ENCODE data around the genes TRAF6 and EXT2.

- RAMPAGE, long total RNA, result no peak
- RRBS, result no CpG with 5 or more reads among the region's 6 CpGs
These were observed 68.5 kb downstream of the PRR5L start for GRCh38 chr11:36364478-36365069.

- RAMPAGE, long total RNA, result start-site peak on the minus strand at chr11:36510251-36510292, 76 and 47 reads in 2 replicates
- RRBS, result under 1% methylated on average over 9 of the region's 42 CpGs
These were observed at the start of gene TRAF6 for GRCh38 chr11:36510202-36511006. Gene TRAF6 (minus strand): TSS chr11:36510272.

DNA sequence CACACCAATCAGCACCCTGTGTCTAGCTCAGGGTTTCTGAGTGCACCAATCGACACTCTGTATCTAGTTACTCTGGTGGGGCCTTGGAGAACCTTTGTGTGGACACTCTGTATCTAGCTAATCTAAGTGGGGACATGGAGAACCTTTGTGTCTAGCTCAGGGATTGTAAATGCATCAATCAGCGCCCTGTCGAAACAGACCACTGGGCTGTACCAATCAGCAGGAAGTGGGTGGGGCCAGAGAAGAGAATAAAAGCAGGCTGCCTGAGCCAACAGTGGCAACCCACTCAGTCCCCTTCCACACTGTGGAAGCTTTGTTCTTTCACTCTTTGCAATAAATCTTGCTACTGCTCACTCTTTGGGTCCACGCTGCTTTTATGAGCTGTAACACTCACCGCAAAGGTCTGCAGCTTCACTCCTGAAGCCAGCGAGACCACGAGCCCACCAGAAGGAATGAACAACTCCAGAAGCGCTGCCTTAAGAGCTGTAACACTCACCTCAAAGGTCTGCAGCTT lies 437.0 kb upstream of the API5 start:
- RAMPAGE, long total RNA, result no peak
- RRBS, result no CpG with 5 or more reads among the region's 8 CpGs

DNA sequence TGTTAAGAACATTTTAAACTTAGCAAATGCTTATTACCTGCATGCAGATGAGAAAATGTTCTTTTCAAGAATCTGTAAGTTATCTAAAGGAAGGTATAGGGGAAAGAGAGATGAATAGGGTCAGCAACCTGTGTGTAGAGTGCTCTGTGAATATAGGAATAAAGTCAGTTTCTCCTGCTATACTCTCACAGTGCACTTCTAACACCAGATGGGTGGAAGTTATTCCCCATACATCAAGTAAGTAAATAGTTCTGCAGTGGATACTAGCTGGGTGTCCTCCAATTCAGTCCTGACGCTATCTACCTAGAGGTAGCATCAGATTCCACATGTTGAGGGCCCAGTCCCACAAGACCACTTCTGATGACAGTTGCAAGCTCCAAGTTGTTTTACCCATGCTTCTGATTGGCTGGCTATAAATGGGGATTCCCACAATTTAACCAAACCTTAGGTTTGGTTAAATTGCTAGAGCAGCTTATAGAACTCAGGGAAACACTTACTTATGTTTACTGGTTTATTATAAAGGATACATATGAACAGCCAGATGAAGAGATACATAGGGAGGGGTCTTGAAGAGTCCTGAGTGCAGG lies 20.3 kb downstream of the API5 start:
- RAMPAGE, long total RNA, result no peak
- RRBS, result no CpG with 5 or more reads among the region's 1 CpG

GRCh38 chr11:43687158-43687807 lies 6.7 kb downstream of the HSD17B12 start:
- RAMPAGE, long total RNA, result no peak
- RRBS, result no CpG with 5 or more reads among the region's 4 CpGs

DNA sequence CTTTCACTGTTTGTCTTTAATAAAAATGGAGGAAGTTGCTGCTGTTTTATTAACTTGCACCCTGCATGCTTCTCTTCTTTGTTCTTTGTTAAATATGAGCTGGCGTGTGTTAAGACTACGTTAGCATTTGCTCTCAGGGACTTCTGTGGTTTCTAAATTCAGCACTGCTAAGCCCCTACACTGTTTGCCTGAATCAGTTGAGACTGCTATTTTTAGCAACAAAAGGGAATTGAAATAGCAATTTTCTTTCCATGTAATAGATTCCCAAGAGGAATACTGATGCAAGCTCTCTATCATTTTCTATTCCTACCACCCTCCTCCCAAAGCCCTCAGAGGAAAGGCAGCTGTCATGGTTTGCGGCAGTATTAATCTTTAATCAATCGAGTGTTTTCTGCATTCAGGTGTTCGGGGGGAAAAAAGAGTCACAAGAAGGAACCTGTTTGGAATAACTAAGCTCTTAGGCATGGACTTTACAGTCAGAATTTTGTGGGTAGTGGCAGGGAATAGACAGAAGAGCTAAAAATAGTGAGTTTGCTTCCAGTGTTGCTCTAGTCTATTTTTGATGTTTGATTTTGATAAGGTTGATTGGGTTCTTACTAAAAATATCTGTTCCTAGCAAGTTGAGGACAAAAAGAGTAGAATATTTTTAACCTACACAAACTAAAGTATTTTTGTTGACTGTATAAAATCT lies 56.3 kb downstream of the HSD17B12 start:
- RAMPAGE, long total RNA, result no peak
- RRBS, result no CpG with 5 or more reads among the region's 5 CpGs

DNA sequence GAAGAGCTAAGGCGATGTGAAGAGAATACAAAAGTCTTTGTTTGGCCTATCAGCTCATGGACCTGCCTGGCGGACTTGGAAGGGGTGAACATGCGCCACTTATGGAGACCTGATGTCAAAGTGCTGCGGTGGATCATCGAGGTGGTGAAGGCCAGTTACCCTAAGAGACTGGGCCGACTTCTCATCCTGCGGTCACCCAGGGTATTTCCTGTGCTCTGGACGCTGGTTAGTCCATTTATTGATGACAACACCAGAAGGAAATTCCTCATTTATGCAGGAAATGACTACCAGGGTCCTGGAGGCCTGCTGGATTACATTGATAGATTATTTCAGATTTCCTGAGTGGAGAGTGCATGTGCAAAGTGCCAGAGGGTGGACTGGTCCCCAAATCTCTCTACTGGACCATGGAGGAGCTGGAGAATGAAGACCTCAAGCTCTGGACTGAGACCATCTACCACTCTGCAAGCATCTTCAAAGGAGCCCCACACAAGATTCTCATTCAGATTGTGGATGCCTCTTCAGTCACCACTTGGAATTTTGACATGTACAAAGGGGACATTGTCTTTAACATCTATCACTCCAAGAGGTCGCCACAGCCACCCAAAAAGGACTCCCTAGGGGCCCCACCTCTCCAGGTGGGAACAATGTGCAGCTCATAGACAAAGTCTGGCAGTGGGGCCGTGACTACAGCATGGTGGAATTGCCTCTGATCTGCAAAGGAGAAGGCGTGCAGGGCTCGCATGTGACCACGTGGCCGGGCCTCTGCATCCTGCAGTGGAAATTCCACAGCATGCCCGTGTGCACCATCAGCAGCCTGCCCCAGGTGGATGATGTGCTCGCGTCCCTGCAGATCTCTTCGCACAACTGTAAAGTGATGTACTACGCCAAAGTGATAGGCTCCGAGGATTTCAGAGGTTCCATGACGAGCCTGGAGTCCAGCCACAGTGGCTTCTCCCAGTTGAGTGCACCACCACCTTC lies 18.2 kb downstream of the ALKBH3 start:
- RAMPAGE, long total RNA, result no peak
- RRBS, result no CpG with 5 or more reads among the region's 21 CpGs

- RAMPAGE, long total RNA, result no peak
- RRBS, result no CpG with 5 or more reads among the region's 10 CpGs
These were observed 4.7 kb downstream of the C11orf96 start for GRCh38 chr11:43946978-43947697.

- RAMPAGE, long total RNA, result no peak
- RRBS, result 2% methylated on average over 45 of the region's 92 CpGs
These were observed at the start of gene EXT2 for GRCh38 chr11:44095372-44096411. Gene EXT2 (plus strand): TSS chr11:44095678.

DNA sequence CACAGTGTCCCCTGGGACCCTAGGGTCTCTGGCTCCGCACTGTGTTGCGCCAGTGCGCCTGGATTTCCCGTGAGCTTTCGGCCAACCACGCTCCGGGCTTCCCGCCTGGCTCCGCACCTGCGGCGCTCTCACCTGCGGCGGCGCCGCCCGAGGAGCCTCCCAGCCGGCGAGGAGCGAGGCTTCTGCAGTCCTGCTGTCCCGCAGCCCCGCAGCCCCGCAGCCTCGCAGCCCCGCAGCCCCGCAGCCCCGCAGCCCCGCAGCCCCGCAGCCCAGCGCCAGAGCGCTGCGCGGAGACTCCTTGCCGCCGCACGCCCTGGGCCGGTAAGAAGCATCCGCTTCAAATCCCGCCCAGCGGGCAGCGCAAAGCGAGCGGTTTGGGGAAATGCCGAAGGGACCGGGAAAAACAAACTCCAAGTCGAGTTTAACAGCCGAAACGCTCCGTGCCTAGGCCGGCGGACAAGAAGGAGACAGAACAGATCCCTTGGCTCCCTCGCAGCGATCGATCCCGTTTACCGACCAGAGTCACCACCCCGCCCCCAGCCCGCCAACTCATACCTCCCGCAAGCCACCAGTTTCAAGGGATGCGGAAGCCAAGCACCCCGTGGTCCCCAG lies 875 bp downstream of the ALX4 start:
- RAMPAGE, long total RNA, result no peak
- RRBS, result 6% methylated on average over 21 of the region's 60 CpGs

GRCh38 chr11:44530414-44530613 lies 35.1 kb upstream of the CD82 start:
- RAMPAGE, long total RNA, result no peak
- RRBS, result no CpG with 5 or more reads among the region's 2 CpGs

DNA sequence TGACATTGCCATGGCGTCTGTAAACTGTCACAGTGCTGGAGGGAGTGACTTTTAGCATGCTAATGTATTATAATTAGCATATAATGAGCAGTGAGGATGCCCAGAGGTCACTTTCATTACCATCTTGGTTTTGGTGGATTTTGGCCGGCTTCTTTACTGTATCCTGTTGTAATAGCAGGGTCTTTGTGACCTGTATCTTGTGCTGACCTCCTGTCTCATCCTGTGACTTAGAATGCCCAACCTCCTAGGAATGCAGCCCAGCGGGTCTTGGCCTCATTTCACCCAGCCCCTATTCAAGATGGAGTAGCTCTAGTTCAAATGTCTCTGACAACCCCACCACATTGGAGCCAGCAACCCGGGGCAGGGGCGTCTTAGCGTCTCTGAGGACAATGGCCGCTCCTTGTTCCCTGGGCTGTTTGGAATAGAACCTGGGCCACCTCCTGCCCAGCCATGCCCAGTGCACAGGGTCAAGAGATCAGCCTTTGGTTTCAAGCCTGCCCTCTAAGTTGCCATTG lies 34.8 kb upstream of the CD82 start:
- RAMPAGE, long total RNA, result no peak
- RRBS, result no CpG with 5 or more reads among the region's 7 CpGs

DNA sequence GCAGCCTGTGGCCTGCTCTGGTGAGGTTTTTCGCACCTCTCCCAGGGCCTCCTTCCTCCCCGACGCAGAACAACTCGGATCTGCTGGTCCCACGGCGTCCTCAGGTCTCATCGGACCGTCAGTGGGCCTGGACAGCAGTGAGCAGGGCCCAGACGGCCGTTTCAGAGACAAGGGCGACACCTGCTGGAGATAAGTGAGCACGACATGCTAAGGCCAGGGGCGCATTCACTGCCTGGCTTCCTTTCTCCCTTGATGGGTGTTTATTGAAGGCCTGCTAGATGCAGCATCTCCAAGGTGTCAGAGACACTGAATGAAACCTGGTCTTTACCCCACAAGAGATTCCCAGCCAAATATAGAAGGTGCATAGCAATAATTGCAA lies 27.0 kb upstream of the CD82 start:
- RAMPAGE, long total RNA, result no peak
- RRBS, result no CpG with 5 or more reads among the region's 13 CpGs

DNA sequence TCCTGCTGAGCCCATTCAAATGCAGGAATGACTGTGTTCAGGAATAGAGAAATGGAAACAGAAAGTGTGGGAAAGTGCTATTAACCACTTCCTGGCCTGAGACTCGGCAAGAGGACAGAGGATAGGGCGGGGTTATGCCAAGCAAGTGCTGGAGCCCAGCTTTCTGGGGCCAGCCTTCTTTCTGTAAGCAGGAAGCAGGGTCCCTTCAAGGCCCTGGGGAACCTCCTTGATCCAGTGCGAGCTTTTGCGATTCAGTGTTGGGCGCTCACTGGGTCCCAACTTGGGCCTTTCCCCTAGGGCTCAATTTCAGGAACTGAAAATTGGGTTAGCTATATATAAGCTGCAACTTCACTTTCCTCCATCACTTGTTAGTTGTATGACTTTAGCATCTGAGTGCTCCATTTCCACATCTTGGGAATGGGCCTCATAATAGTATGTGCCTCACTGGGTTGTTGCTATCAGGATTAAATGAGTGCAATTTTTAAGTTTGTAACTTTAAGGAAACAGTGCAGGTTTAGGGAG lies 5.9 kb upstream of the CD82 start:
- RAMPAGE, long total RNA, result no peak
- RRBS, result no CpG with 5 or more reads among the region's 5 CpGs

DNA sequence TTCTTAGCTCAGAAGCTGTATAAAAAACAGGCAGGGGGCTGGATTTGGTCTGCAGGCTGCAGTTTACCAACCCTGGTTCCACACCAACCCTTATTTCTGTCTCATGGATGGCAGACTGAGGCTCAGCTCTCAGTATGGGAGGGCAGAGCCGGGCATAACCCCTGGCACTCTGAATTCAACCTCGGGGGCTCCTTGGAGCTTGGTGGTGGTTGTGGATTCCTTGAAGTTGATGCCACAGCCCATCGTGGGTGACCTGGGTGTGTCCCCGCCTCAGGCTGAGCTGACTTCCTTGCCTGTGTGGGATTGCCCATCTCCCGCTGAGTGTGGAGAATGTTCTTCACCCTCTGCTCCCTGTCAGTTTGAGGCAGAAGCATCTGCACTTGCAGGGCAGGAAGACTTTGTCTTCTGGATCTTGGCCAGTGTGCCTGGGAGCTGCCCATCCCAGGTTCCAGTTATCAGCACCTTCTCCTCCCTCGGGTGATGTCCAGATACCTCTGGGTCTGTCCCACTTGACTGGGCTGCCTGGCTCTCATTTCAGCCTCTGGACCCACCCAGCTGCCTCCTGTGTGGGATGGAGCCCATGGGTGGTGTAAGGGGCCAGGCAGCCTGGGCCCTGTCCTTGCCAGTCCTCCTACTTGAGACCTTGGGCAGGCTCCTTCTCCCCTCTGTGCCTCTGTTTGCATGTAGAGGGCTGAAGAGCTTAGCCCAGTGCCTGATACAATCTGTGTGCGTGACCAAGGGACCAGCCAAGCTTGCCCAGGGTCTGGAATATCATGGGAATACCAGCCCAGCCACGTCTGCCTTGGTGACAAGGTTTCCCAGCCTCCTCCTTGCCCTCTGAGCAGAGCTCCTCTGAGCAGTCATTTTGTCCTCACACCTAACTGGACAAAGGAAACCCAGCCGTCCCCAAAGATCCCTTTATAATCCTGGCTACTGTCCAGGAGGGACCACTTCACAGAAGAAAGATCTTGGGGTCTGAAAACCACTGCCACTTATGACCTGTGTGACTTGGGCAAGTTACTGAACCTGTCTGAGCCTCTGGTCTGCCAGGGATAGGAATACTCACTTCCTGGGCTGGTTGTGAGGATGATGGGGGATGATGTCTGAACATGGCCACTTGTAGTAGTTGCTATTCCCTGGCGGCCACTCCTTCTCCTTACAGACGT lies 25.6 kb downstream of the CD82 start:
- RAMPAGE, long total RNA, result no peak
- RRBS, result no CpG with 5 or more reads among the region's 11 CpGs

- RAMPAGE, long total RNA, result no peak
- RRBS, result no CpG with 5 or more reads among the region's 5 CpGs
These were observed 30.6 kb downstream of the CD82 start for GRCh38 chr11:44596176-44596446.

GRCh38 chr11:44615756-44616166 lies 50.3 kb downstream of the CD82 start:
- RAMPAGE, long total RNA, result no peak
- RRBS, result no CpG with 5 or more reads among the region's 7 CpGs

- RAMPAGE, long total RNA, result no peak
- RRBS, result 2% methylated on average over 4 of the region's 34 CpGs
These were observed 1.2 kb downstream of the TSPAN18 start for GRCh38 chr11:44727827-44728439.

GRCh38 chr11:44766203-44766817 lies 39.5 kb downstream of the TSPAN18 start:
- RAMPAGE, long total RNA, result no peak
- RRBS, result no CpG with 5 or more reads among the region's 8 CpGs

- RAMPAGE, long total RNA, result no peak
- RRBS, result no CpG with 5 or more reads among the region's 7 CpGs
These were observed 97.6 kb downstream of the TSPAN18 start for GRCh38 chr11:44824229-44824888.